HTR-8/SVneo (cell line): ENCODE measurements around the genes BMF, CCDC32 and CHAC1.

DNA sequence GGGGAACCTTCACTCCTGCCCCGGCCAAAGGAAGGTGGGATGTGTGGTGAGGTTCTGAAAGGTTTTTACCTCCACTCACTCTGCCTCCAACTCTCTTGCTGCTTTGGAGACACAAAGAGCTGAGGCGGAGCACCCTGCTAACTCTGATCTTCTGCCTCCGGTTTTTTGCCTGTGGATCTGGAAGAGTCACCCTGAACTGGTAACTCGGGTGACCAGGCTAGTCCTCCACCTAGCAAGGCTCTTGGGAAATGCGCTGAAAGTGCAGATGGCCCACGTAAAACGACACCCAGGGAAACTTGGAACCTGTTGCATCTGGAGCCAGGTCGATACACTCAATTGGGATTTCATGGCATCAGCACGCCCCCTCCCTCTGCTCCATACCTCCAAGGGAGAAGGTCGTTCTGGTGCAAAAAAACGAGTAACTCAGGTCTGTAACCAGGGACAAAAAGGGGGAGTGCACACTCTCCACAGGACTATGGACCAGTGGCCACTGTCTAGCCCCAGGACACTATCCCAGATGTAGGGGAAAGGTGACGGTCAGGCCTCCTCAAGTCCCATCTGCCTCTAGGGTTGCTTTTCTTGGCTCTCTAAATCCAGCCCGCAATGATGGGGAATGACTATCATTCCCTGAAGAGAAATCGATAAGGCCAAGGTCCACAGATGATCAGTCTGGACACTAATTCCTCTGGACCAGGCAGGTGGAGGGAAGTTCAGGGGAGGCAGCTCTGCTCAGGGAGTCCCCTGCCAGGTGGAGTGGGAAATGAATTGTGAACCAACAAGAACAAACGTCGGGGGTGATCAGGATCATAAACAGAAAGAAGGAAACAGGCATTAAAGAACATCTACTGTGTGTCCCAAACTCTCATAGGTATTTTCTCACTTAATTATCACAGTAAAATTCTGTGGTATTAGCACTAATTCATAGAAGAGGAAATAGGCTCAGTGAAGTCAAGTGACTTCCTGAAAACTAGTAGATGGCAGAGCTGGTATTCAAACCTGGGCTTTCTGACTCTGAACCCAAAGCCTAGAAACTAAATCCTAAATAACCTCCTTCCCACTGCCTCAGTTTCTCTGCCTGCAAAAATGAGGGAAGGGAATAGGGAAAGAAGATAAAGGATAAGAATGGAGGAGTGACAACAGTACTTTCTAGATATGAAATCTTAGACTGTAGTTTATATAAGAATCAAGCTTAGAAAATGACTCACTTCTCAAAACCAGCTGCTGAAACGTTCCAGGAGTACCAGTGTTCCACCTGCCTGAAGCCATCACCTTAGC, 7.8 kb downstream of the BMF start:
- RRBS = no CpG with 5 or more reads among the region's 17 CpGs

DNA sequence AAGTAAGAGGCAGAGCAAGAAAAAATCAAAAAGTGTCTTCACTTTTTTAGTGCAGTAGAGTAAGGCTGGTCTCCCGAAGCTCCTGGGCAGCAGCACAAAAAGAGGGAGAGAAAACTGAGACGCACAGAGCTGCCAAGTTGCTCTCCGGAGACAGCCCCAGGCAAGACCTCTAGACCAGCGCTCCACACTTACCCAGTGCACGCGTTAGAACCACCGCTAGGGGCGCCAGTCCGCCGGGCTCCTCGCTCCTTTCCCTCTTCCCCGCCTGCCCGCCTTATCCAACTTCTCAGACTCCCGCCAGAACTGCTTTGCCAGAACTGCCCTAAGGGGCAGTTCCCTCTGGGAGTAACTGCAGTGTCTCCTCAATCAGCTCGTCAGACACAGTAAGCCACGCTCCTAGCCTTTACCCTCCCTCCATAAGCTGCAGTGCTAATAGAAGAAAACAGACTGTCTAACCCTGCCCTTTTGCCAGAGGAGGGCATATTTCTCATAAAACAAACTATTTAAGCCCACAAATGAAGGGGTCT, 3.9 kb downstream of the BMF start:
- RRBS = 1% methylated on average over 8 of the region's 16 CpGs

DNA sequence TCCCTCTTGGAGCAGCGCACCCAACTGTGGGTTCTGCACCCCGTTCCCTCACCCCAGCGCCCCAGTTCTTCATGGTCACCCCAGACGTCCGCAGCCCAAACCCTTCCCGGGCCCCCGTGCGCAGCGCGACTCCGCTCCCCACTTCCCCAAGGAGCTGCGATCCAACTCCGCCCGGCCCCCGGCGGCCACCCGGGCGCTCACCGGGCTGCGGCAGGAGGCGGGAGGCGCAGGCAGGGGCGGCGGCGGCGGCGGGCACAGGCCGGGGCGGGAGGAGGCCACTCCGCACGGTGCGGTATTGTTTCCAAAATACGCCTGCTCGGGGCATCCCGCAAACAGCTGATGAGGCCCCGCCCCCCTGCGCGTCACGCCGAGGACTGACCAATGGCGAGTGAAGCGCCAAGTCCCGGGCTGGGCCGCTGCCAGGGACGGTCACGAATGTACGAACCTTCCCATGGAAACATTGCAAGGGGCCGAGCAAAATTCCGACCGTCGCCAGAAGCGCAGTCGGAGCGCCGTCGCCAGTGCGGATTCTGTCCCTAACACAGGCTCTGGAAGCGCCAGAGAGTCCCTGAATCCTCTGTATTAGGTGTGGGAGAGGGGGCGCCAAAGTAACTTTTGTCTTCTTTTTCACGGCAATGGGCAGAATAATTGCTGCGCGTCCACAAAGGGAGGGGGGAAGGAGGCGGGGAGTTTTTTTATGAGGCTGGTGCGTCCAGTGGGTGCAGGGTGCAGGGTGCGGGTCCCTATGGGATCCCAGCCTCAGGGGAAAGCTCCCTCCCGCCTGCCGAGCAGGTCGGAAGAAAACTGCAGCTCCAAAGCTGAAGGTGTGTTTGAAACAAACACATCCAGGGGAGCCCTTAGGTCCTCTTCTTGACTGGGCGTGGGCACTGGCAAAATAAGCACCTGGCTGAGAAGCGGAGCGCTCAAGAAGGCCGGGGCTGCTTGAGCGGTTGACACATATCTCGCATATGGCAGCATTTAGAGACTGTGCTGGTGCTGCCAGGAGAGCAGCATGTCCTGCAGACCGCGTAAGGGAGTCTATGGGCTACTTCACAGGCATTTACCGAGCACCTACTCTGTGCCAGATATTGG, at the start of gene BMF:
BMF (minus strand) TSS at position 308 of the 1,092 bp plus-strand sequence.
- RRBS = 2% methylated on average over 19 of the region's 77 CpGs

GRCh38 chr15:40245145-40245758, 6.4 kb downstream of the PAK6 start:
- RRBS = no CpG with 5 or more reads among the region's 6 CpGs

GRCh38 chr15:40266886-40267438, 15.9 kb downstream of the ANKRD63 start:
- RRBS = no CpG with 5 or more reads among the region's 12 CpGs

- RRBS = 100% methylated on average over 1 of the region's 5 CpGs
These were observed 1.6 kb downstream of the INAFM2 start for GRCh38 chr15:40325026-40325616.

DNA sequence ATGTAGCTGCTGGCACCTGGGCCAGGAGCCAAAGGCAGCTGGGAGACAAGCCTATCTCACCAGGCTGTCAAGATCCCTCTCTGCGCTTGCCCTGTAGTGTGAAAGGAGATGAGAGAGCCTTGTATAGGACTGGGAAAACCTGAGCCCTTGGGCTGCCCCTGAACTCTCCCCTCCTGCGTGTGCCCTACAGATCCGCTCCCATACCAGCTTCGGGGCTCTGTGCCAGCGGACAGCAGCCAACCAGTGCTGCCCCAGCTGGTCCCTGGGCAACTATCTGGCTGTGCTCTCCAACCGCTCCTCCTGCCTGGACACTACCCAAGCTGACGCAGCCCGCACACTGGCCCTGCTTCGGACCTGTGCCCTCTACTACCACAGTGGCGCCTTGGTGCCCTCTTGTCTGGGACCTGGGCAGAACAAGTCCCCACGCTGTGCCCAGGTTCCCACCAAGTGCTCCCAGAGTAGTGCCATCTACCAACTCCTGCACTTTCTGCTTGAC, 8.9 kb downstream of the DISP2 start:
- RRBS = no CpG with 5 or more reads among the region's 11 CpGs

GRCh38 chr15:40466560-40467687, 3.9 kb upstream of the CHST14 start:
- RRBS = no CpG with 5 or more reads among the region's 6 CpGs

- RRBS = 1% methylated on average over 10 of the region's 49 CpGs
These were observed at the start of gene CCDC32 for GRCh38 chr15:40564222-40565427. Gene CCDC32 (minus strand): TSS chr15:40565042.

GRCh38 chr15:40693888-40694256, 1.1 kb upstream of the RAD51 start:
- RRBS = no CpG with 5 or more reads among the region's 13 CpGs

- RRBS = no CpG with 5 or more reads among the region's 5 CpGs
These were observed 1.4 kb downstream of the C15orf62 start for GRCh38 chr15:40771123-40771586.

GRCh38 chr15:40786798-40787818, 17.3 kb downstream of the C15orf62 start:
- RRBS = no CpG with 5 or more reads among the region's 9 CpGs

- RRBS = 66% methylated on average over 21 of the region's 46 CpGs
These were observed 800 bp downstream of the SPINT1 start for GRCh38 chr15:40844570-40845125.

DNA sequence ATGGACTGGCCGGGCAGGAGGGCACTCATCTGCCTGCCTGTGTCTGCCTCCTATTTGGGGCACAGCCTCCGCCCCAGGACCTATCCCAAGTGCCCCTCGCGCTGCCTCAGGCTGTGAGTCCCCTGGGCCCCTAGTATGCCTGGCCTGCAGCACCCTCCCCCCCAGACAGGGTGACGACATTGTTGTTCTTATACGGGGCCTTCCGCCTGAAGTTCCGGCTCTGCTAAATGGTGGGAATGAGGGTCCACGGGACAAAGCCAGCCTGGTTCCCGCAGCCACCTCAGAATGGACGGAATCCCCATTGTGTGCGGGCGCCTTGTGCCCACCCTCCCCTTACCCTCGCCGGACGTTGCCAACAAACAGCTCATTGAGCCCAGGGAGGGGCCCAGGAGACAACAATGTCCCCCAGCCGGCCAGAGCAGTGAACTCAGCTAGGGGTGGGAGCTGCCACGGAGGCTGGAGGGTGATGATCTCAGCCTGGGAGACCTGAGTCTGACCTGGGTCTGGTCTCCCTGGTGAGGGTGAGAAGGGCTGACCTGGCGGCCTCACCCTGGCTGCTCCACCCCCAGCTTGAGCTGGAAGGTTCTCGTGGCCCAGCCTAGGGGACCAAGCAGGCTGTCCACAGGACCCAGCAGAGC, 10.3 kb upstream of the DLL4 start:
- RRBS = 82% methylated on average over 5 of the region's 20 CpGs

DNA sequence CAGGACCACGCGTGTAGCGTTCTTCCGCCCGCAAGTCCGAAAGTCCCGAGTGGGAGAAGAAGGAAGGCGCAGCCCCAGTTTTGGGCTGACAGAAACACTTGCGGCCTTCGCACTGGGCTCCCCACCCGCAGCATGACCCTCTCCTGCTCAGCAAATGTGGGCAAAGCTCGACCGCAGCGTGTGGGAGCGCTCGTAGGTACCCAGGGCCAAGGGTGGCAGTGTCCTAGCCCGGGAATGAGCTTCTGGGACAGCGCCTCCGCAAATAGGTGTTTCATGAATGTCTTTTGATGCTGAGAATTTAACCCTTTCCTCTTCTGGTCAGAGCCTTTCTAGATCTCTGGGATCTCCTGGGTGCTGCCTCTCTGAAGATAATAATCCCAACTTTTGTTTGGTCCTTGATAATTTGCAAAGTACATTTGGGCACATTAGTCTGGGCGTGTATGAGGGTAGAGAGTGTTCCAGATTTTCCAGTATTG, 2.2 kb upstream of the DLL4 start:
- RRBS = no CpG with 5 or more reads among the region's 20 CpGs

GRCh38 chr15:40928515-40928766, 699 bp upstream of the DLL4 start:
- RRBS = 13% methylated on average over 3 of the region's 16 CpGs

- RRBS = no CpG with 5 or more reads among the region's 11 CpGs
These were observed 3.5 kb downstream of the DLL4 start for GRCh38 chr15:40932631-40933102.

DNA sequence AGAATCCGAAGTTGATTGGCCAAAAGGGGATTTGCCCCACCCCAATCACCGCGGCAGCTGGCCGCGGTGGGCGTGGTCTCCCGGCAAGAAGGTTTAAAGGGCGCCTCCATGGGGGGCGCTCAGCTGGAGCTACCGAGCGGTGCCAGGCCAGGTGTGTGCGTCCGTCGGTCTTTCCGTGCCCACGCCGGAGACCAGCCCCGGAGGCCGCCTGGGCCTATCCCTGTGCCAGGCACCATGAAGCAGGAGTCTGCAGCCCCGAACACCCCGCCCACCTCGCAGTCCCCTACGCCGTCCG, at the start of gene CHAC1:
CHAC1 (plus strand) TSS at position 122 of the 295 bp plus-strand sequence.
- RRBS = 1% methylated on average over 8 of the region's 25 CpGs

DNA sequence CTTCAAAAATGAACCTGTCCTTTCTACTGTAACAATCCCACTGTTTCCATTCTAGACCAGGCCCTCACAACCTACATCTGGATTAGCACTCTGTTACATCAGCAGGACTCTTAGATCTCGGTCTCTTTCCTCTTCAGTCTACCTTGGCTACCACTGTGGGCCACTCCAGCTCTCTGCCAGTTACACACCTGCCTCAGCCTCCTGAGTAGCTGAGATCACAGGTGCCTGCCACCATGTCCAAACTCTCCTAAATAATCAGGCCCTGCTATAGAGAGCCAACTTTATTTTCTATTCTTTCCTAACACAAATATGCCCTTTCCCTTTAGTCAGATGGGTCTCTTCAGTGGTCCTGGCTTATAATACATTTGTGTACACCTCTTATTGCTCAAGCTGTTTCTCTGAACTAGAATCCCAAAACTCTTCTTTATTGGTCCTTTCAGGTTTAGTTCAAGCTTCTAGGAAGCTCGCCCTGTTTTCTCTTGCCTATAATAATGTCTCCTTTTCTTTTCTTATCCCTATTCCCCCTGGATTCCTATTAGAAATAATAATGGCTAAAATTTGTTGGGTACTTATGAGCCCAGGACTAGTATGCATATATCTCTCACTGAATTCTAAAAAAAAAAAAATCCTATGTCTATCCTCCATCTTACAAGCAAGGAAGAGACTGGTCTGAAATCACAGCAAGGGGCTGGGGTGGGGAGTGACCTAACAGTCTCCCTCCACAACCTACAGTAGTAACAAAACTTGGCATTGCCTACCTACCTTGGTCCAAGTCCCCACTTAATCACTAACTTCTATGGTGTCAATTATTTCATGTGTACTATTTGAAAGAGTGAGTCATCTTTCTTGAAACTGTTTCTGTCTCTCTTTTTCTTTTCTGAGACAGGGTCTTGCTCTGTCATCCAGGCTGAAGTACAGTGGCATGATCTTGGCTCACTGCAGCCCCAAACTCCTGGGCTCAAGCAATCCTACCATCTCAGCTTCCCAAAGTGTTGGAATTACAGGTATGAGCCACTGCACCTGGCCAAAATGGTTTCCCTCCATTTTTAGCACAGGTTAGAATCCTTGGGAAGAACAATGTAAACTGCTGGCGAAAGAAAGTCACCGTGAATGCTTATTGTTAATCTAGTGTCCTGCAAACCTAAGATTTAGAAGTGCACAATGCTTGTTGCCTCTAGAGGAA, 36.6 kb downstream of the CHAC1 start:
- RRBS = no CpG with 5 or more reads among the region's 4 CpGs